Hepatocyte (in vitro differentiated cells and primary cell): Measurements from ENCODE around the genes PCDHA1, PCDHA12, PCDHB8, PCDHGB5, PCDHGA11, DIAPH1, PCDH12 and NDFIP1.

- RAMPAGE, long total RNA: no peak
- RRBS: 14% methylated on average over 2 of the region's 11 CpGs
Measured at GRCh38 chr5:140785943-140786415, at the start of gene PCDHA1. Gene PCDHA1, plus strand, starts transcription at chr5:140786140.

DNA sequence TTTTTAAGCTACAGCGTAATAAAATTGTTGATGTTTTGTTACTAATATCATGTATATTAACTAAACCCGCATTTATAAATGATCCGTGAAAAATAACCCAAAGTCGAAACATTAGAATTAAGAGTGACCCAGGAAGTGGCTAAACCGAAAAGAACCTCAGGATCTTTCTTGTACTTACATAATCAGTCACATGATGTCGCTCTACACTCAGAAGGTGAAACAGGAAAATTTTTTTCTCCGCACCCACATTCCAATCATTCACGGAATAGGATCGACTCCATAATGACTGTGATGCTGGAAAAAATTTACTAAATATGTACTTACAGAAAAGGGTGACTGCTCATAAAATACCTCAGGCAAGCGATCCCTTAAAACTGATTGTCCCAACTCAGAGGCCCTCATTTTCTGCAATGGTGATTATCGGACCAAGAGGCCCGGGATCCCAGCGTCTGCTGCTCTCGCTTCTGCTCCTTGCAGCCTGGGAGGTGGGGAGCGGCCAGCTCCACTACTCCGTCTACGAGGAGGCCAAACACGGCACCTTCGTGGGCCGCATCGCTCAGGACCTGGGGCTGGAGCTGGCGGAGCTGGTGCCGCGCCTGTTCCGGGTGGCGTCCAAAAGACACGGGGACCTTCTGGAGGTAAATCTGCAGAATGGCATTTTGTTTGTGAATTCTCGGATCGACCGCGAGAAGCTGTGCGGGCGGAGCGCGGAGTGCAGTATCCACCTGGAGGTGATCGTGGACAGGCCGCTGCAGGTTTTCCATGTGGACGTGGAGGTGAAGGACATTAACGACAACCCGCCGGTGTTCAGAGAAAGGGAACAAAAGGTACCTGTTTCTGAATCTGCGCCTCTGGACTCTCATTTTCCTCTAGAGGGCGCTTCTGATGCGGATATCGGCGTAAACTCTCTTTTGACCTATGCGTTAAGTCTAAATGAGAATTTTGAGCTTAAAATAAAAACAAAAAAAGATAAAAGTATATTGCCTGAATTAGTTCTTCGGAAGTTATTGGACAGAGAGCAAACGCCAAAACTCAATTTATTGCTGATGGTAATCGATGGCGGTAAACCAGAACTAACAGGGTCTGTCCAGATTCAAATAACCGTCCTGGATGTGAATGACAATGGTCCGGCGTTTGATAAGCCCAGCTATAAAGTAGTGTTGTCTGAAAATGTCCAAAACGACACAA is at the start of gene PCDHA12:
TSS of gene PCDHA12 (plus strand) at position 246 of the 1,188 bp plus-strand sequence.
- RAMPAGE, long total RNA: no peak
- RRBS: no CpG with 5 or more reads among the region's 55 CpGs

DNA sequence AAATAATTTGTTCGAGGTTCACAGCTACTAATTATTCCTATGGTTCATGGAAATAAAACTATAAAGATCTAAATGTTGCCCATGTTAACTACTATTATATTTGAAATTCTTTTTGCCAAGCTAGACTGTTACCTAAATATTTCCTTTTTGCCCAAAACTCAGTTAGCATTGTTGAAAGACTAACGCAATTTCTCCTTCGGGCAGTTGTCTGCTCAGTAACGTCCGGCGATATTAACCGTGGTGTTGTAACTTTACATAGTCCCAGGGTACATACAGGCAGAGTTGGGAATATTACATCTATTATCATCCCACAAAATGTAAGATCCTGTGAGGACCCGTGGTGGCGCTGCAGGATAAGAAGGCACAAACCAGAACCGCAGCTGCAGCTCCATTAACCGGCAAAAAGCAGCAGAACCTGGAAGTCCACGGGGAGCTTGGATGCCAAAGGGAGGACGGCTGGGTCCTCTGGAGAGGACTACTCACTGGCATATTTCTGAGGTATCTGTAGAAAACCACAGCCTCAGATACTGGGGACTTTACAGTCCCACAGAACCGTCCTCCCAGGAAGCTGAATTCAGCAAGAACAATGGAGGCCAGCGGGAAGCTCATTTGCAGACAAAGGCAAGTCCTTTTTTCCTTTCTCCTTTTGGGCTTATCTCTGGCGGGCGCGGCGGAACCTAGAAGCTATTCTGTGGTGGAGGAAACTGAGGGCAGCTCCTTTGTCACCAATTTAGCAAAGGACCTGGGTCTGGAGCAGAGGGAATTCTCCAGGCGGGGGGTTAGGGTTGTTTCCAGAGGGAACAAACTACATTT is at the start of gene PCDHB8:
TSS of gene PCDHB8 (plus strand) at position 342 of the 813 bp plus-strand sequence.
- RAMPAGE, long total RNA: no peak
- RRBS: no CpG with 5 or more reads among the region's 20 CpGs

- RAMPAGE, long total RNA: no peak
- RRBS: no CpG with 5 or more reads among the region's 10 CpGs
Measured at GRCh38 chr5:141179065-141179416, 1.5 kb downstream of the PCDHB8 start.

GRCh38 chr5:141397548-141398067 is at the start of gene PCDHGB5:
Gene PCDHGB5, plus strand, starts transcription at chr5:141397947.
- RAMPAGE, long total RNA: no peak
- RRBS: no CpG with 5 or more reads among the region's 18 CpGs

- RAMPAGE, long total RNA: no peak
- RRBS: 5% methylated on average over 3 of the region's 39 CpGs
Measured at GRCh38 chr5:141420944-141421516, at the start of gene PCDHGA11. Gene PCDHGA11, plus strand, starts transcription at chr5:141421051.

DNA sequence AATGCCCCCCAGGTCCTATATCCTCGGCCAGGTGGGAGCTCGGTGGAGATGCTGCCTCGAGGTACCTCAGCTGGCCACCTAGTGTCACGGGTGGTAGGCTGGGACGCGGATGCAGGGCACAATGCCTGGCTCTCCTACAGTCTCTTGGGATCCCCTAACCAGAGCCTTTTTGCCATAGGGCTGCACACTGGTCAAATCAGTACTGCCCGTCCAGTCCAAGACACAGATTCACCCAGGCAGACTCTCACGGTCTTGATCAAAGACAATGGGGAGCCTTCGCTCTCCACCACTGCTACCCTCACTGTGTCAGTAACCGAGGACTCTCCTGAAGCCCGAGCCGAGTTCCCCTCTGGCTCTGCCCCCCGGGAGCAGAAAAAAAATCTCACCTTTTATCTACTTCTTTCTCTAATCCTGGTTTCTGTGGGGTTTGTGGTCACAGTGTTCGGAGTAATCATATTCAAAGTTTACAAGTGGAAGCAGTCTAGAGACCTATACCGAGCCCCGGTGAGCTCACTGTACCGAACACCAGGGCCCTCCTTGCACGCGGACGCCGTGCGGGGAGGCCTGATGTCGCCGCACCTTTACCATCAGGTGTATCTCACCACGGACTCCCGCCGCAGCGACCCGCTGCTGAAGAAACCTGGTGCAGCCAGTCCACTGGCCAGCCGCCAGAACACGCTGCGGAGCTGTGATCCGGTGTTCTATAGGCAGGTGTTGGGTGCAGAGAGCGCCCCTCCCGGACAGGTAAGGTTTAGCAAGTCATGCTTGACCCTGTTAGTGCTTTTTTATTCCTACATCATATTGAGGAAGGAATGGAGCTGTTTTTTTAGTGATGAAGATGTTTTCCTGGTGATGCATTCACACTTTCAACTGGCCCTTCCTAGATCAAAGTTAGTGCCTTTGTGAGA is 2.3 kb downstream of the PCDHGC3 start:
- RAMPAGE, long total RNA: no peak
- RRBS: no CpG with 5 or more reads among the region's 35 CpGs

DNA sequence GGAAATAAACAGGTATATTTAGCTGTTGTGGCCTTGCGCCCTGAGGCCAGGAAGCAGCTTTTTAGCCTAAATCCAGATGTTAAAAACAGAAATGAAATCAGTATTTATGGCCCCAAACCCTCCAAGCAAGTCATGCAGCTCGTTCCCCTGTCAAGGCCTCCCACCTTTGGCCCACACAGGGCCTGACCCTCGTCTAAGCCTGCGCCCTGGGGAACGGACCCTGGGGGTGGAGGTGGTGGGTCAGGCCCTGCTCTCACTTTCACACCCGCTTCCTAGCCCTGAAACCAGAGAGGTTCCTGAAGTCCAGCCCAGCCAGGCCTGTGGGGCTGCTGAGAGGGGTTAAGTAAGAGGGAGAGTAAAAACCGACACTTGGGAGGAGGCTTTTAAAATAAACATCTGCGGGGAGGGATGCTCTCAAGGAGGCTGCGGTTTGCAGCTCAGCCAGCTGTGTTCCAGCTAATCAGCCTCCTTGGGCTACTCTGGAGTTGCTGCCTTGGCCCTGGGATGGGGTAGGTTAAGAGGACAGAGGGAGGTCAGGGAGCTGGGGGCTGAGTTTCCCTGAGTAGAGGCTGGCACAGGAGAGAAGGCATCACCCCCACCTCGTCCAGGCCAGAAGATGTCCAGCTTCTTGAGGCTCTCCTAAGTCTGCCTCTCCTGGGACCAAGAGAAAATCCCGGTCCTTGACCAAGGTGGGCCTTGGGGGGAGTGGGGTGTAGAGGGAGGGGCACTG is 18.9 kb downstream of the PCDHGC5 start:
- RAMPAGE, long total RNA: no peak
- RRBS: no CpG with 5 or more reads among the region's 11 CpGs

DNA sequence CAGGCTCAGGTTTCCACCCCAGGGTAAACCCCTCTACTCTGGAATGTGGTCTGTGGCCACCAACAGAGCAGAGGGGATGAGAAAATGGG is 25.5 kb downstream of the PCDHGC5 start:
- RAMPAGE, long total RNA: no peak

- RAMPAGE, long total RNA: no peak
Measured at GRCh38 chr5:141559402-141559867, 59.4 kb downstream of the DIAPH1 start.

DNA sequence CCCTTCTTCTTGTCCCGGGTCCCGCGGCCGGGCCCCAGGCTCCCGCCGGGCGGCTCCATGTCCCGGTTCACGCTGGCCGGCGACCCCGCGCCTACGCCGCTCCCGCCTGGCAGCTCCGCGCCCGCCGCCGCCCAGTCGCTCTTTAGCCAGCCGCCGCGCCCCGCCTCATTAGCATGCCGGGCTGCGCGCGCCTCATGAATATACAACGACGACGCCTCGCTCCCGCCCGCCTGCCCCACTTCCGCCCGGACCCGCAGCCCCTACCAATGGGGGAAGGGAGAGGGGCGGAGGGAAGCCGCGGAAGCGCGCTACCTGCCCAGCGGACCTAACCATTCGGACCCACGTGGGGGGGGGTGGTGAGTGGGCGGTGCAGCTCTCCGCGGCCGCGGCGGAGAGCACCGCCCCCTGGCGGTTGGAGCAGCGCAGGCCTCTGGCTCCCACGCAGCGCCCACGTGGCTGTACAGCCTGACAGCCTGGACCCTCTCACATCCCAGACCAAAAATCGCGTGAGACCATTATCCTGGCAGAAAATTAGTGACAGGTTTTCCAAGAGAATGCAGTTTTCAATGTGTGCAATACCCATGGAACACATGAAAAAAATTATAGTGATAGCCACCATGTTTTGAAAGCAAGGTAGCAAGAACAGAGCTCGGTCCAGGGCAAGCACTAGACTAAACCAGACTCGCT is at the start of gene DIAPH1:
TSS of gene DIAPH1 (minus strand) at position 145 of the 687 bp plus-strand sequence.
- RAMPAGE, long total RNA: no peak
- RRBS: under 1% methylated on average over 23 of the region's 63 CpGs

DNA sequence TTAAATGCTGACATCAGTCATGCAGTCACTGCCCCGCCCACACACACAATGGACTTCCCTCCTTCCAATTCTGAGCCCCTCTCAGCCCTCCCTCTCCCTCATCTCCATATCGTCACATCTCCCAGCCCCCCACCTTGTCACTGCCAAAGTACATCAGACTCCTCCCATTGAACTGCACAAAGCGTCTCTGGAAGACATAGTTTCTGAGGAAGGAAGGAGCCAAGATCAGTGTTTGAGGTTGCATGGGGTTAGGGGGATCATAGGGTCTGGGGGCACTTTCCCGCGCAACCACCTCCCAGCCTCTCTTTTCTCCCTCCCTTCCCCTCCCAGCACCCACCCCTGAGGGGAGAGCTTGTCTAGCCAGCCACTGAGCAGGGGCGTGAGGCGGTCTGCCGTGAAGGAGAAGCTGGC is 8.8 kb downstream of the ARAP3 start:
- RAMPAGE, long total RNA: no peak
- RRBS: no CpG with 5 or more reads among the region's 8 CpGs

- RAMPAGE, long total RNA: no peak
- RRBS: 76% methylated on average over 2 of the region's 13 CpGs
Measured at GRCh38 chr5:141866007-141866514, 12.1 kb downstream of the PCDH1 start.

GRCh38 chr5:141882451-141883073 is 4.4 kb upstream of the PCDH1 start:
- RAMPAGE, long total RNA: no peak
- RRBS: no CpG with 5 or more reads among the region's 11 CpGs

DNA sequence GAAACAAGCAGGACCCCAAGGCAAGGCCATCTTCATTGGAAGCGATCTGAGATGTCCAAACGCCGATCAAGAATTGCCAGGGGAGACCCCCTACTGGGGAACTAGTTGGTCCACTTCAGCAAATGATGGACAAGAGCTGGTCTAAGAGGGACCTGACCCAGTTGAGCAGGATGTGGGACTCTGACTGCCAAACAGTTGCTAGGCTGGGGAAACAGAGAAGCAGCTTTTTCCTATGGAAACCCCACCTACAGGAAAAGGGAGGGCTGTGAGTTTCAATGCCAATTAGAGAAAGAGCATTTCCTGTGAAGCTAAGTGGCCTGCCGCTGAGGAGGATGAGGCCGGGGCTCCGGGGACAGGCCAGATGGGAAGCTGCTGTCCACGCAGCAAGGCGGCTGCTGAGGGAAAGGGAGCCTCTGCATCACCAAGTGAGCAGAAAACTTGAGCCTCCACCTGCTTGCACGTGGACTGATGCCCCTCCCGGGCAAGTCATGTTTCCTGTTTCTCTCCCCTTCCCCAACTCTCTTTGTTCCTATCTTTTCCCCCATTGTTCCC is at the start of gene PCDH12:
TSS of gene PCDH12 (minus strand) at position 202 of the 552 bp plus-strand sequence.
- RAMPAGE, long total RNA: no peak
- RRBS: no CpG with 5 or more reads among the region's 10 CpGs

DNA sequence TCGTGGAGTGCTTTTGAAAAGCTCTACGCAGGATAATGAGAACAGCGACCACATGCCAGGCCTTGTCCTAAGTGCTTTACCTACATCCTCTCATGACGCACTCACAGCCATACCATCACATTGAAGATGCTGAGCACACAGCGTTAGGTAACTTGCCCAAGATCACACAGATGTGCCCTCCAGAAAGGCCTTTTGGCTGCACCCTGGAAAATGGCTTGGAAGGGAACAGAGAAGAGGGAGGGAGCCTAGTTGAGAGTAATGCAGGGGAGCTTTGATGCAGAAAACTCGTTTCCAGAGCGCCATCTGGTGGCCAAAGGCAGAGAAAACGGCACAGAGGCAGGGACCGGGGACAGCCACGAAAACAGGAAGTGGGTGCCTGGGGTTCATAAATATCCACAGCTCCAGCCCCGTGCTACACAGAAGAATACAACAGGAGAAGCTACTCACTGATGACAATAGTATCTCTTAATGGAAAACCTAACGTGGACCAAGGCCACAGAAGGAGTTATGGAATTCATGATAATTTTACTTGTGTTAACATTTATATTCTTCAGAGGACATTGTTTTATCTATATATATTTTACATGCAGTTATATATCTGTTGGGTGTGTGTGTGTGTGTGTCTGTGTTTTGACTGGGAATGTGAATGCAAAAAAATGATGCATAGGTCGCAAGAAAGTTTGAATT is 2.7 kb upstream of the PCDH12 start:
- RAMPAGE, long total RNA: no peak
- RRBS: no CpG with 5 or more reads among the region's 13 CpGs

GRCh38 chr5:142024564-142025301 is 11.9 kb upstream of the GNPDA1 start:
- RAMPAGE, long total RNA: no peak
- RRBS: 2% methylated on average over 7 of the region's 28 CpGs

DNA sequence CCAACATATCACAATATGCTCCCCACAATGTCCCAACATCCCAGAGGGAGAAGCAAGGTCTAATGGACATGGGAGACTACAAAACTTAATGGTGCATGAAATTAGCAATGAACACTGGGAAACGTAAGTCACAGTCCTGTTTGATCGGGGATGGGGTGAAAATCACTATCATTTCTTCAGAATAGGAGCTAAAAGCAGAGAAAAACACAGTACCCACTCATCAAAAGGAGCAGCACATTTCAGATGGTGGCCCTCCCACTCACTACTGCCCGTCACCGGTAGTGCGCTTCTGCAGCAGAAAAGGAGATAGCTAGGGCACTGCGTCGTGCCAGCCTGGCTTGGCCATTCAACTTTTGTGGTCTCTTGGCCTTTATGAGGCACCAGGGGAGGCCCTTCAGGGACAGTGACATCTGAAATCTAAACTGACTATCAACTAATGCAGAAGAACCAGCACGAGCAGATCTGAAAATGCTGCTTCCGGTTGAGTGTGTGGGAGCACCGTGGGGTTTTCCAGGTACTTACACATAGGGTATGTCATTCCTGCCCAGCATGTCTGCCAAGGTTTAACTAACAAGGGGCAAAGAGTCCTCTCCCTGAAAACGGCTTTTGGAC is 20.4 kb upstream of the NDFIP1 start:
- RAMPAGE, long total RNA: no peak
- RRBS: no CpG with 5 or more reads among the region's 11 CpGs

DNA sequence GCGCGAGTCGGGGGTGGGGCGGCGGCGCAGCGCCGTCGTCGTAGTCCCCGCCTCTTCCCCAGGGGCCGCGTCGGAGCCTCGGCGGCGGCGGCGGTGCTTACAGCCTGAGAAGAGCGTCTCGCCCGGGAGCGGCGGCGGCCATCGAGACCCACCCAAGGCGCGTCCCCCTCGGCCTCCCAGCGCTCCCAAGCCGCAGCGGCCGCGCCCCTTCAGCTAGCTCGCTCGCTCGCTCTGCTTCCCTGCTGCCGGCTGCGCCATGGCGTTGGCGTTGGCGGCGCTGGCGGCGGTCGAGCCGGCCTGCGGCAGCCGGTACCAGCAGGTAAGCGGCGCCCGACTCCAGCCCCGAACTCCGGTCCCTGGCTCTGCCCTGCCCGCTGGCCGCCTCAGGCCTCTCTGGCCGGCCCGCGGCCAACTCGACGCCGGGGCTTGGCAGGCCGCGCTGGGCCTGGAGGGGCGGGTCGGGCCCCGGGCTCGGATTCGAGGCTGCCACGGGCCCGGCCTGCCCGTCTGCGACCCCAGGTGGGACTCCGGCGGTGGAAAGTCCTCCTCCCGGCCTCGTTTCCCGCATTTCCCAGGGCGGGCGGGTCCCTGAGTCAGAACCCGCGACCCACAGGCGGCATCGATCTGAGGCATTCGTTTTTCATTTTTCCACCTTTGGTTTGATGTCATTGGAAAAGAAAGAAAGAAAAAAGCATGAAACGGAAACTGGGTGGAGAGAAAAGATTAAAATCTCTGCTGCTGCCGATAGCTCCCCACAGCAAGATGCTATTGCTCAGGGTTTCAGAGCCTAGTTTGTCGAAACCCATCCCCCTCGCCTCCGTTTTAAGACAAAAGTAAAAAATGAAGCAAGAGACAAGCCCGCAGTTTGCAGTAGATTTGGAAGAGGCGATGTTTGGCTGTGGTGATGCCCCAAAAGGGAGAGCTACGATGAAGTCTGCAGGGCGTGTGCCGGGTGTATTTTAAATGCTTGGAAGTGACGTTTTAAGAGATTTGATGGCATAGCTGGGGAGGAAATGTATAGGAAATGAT is at the start of gene NDFIP1:
TSS of gene NDFIP1 (plus strand) at position 61 of the 1,029 bp plus-strand sequence.
- RAMPAGE, long total RNA: no peak
- RRBS: 2% methylated on average over 25 of the region's 96 CpGs

- RAMPAGE, long total RNA: no peak
- RRBS: no CpG with 5 or more reads among the region's 2 CpGs
Measured at GRCh38 chr5:142153184-142153663, 44.6 kb downstream of the NDFIP1 start.